ENCODE measurements around a stretch of chr2.

GRCh38 chr2:82140008-82140389, 1835.4 kb upstream of the LRRTM1 start:
- PRO-cap, 3 experiments: no peak in any of the 3 experiments
- RAMPAGE, long total RNA: no peak
- RRBS, 2 experiments: no CpG with 5 or more reads among the region's 3 CpGs

DNA sequence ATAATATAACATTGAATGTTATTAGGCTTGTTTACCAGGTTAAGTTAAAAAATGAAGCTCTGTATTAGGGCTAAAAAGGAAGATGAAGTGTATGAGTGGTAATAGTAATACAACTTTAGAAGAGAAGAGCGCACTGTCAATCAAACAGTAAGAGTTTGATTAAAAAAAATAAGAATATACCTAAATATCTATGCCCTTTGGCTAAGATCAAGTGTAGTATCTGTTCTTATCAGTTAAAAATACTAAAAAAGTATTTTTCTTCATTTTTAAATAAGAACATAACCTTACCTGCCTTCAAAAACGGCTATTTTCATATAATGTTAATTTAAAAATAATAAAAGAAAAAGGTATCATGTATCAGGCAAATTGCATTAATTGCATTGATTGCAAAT, 1647.6 kb downstream of the SUCLG1 start:
- PRO-cap, 3 experiments: no peak in any of the 3 experiments
- RAMPAGE, long total RNA: no peak
- RRBS, 2 experiments: no CpG with 5 or more reads among the region's 2 CpGs

GRCh38 chr2:84053006-84053351, 406.1 kb downstream of the SUCLG1 start:
- PRO-cap, 3 experiments: no peak in any of the 3 experiments
- RAMPAGE, long total RNA: no peak
- RRBS, 2 experiments: no CpG with 5 or more reads among the region's 2 CpGs

DNA sequence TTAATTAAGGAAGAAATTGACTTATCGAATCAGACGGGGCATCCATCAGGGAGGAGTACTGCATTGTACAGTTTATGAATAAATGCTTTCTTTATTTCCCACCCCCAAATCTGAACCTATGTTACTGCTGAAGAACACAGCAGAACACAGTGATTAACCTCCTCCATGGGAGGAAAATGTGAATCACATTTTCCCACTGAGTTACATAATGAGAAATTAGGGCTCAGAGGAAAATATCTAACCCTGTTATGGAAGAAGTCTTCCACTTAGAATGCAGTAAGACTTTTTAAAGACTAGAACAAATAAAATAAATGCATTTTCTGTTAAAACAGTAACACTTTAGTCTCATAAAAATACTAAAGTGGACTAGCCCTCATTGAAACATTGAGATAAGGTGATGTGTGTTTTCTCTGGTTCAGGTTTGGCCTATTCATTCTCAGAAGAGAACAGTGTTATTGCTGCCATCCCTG, 10.9 kb downstream of the DNAH6 start:
- PRO-cap, 3 experiments: no peak in any of the 3 experiments
- RAMPAGE, long total RNA: no peak
- RRBS, 2 experiments: no CpG with 5 or more reads among the region's 2 CpGs

GRCh38 chr2:84924693-84924932, 19.2 kb downstream of the TMSB10 start:
- PRO-cap, 3 experiments: peak in 1 of 3 experiments; most common minus-strand start chr2:84924761 (in 1)
- RAMPAGE, long total RNA: no peak
- RRBS, 2 experiments: no CpG with 5 or more reads among the region's 4 CpGs

GRCh38 chr2:84957647-84959027, 12.8 kb upstream of the KCMF1 start:
- PRO-cap, 3 experiments: no peak in any of the 3 experiments
- RAMPAGE, long total RNA: no peak
- RRBS, 2 experiments: no CpG with 5 or more reads among the region's 16 CpGs

- PRO-cap, 3 experiments: no peak in any of the 3 experiments
- RAMPAGE, long total RNA: no peak
- RRBS, 2 experiments: no CpG with 5 or more reads among the region's 2 CpGs
Measured at GRCh38 chr2:84969024-84969390, 2.0 kb upstream of the KCMF1 start.

GRCh38 chr2:84971538-84971835, 526 bp downstream of the KCMF1 start:
- PRO-cap, 3 experiments: peak in 2 of 3 experiments; most common plus-strand start chr2:84971783 (in 2); most common minus-strand start chr2:84971671 (in 2)
- RAMPAGE, long total RNA: no peak
- RRBS, 2 experiments: 2 to 3% methylated on average over 21 of the region's 43 CpGs

GRCh38 chr2:84991292-84991900, 20.4 kb downstream of the KCMF1 start:
- PRO-cap, 3 experiments: no peak in any of the 3 experiments
- RAMPAGE, long total RNA: no peak
- RRBS, 2 experiments: no CpG with 5 or more reads among the region's 3 CpGs

- PRO-cap, 3 experiments: no peak in any of the 3 experiments
- RAMPAGE, long total RNA: no peak
- RRBS, 2 experiments: no CpG with 5 or more reads among the region's 11 CpGs
Measured at GRCh38 chr2:85049287-85049895, 78.4 kb downstream of the KCMF1 start.

DNA sequence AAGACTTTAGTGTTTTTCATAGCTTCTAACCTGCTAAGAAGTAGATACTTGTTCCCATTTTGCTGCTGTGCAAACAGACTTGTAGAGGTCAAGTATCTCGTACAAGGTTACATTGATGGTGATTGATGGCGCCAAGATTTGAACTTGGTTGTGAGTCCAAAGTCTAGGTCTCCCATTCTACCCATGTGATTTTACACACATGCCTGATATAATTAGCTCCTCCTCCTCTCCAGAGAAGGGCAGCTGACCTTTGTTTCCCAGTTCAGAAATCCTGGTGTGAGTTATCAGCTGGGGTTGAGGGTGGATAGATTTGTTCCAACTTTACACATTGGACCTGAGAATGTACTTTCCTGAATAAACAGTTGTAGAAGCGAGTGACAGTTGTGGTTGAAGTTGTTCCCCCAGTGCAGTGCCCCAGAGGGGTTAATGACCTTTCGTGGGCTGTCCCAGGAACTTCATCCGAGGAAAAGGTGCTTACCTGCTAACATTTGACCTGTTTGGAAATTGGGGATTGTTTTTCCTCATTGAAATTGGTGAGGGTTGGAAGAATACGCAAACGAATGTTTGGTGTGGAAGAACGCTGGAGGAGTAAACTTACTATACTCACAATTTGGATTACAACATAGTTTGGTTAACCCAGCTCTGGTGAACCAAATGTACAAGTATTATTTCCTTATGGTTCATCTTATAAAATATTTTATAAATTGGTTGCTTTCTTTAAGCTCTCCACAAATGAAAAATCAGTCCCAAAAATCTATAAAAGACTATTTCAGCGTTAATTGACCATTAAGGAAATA, 10.5 kb downstream of the TCF7L1 start:
- PRO-cap, 3 experiments: no peak in any of the 3 experiments
- RAMPAGE, long total RNA: no peak
- RRBS, 2 experiments: no CpG with 5 or more reads among the region's 9 CpGs

DNA sequence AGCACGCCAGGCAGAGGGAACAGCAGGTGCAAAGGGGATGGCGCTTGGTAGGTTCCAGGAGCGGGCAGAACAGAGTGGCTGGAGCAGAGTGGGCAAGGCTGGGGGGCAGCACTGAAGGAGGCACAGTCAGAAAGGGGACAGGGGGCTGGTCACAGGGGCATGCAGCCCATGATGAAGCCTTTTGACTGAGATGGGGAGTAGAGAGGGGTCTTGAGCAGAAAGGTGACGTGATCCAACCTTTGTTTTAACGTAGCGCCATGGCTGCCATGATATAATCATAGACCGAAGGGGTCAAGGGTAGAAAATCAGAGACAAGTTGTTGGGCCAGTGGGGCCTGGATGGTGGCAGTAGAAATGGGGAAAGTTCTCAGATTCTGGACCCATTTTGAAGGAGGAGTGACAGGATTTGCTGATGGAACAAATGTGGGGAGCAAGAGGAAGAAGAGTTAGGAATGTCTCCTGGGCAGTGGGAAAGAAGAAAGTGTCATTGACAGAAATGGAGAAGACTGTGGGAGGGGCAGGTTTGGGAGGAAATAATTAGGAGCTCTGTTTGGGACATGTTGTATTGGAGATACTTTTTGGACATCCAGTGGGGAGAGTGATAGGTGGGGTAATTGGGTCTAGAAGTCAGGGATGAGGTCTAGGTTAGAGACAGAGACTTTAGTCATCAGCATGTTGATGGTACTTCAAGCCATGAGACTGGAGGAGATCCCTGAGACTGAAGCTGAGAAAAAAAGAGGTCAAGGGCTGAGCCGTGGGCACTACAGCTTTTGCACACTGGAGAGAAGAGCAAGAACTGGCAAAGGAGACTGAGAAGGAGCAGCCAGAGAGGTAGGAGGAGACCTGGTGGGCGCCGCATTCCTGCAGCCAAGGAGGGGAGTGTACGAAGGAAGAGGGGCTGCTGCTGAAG, 83.5 kb downstream of the TGOLN2 start:
- PRO-cap, 3 experiments: no peak in any of the 3 experiments
- RAMPAGE, long total RNA: no peak
- RRBS, 2 experiments: no CpG with 5 or more reads among the region's 11 CpGs

GRCh38 chr2:85305024-85305685, 22.6 kb downstream of the TGOLN2 start:
- PRO-cap, 3 experiments: no peak in any of the 3 experiments
- RAMPAGE, long total RNA: no peak
- RRBS, 2 experiments: 78 to 92% methylated on average over 5 of the region's 11 CpGs

DNA sequence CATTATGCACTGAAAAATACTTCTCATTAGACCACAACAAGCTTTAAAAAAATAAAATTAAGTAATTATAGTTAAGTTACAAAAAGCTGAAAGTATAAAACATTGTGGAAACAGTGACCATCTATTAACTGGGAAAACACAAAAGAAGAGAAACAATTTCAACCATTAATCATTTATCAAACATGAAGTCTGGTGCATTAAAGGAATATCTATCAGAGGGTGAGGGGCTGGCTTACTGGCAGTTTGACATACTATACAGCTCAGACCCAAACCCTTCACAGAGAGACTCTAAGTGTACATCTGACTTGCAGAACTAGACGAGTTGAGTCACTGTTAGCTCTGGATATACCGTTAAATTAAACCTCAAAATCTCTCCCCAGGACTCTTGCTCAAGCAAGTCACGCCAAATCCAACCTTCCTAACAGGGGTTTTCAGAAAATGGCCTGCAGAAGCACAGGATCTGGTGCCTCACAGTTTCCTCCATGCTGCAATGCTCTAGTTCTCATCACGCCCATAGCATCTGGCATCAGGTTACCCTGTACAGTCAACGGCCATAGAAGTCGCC, 9.6 kb downstream of the TGOLN2 start:
- PRO-cap, 3 experiments: no peak in any of the 3 experiments
- RAMPAGE, long total RNA: no peak
- RRBS, 2 experiments: no CpG with 5 or more reads among the region's 6 CpGs

- PRO-cap, 3 experiments: no peak in any of the 3 experiments
- RAMPAGE, long total RNA: no peak
- RRBS, 2 experiments: no CpG with 5 or more reads among the region's 5 CpGs
Measured at GRCh38 chr2:85394750-85395228, 15.4 kb downstream of the CAPG start.

GRCh38 chr2:85421818-85422330, 3.4 kb downstream of the SH2D6 start:
- PRO-cap, 3 experiments: no peak in any of the 3 experiments
- RAMPAGE, long total RNA: no peak
- RRBS, 2 experiments: no CpG with 5 or more reads among the region's 3 CpGs

GRCh38 chr2:85538235-85538983, 559 bp upstream of the MAT2A start:
- PRO-cap, 3 experiments: peak in 2 of 3 experiments; most common plus-strand start chr2:85538802 (in 1); most common minus-strand start chr2:85538709 (in 2)
- RAMPAGE, long total RNA: no peak
- RRBS, 2 experiments: 2 to 3% methylated on average over 23 of the region's 52 CpGs

- PRO-cap, 3 experiments: no peak in any of the 3 experiments
- RAMPAGE, long total RNA: no peak
- RRBS, 2 experiments: no CpG with 5 or more reads among the region's 7 CpGs
Measured at GRCh38 chr2:85541831-85542546, 3.0 kb downstream of the MAT2A start.

GRCh38 chr2:85544236-85545201, 5.6 kb downstream of the MAT2A start:
- PRO-cap, 3 experiments: peak in 1 of 3 experiments; most common minus-strand start chr2:85545117 (in 1)
- RAMPAGE, long total RNA: no peak
- RRBS, 2 experiments: no CpG with 5 or more reads among the region's 7 CpGs

DNA sequence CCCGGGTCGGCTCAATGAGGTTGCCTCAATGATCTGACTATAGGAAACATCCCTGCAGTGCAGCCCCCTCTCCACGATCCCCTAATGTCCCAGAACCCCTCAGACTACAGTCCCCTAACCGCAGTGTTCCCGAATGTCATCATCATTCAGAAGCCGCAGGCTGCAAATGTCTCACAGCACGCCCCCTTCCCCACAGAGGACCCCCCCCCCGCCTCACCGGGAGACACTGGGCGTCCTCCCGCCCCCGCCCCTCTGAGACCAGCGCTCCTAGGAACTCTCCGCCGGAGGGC, 268 bp downstream of the GGCX start:
- PRO-cap, 3 experiments: no peak in any of the 3 experiments
- RAMPAGE, long total RNA: no peak
- RRBS, 2 experiments: 2 to 3% methylated on average over 7 of the region's 15 CpGs